Skeletal muscle tissue (tissue), 7 donors: ENCODE data around the gene PCLO.

DNA sequence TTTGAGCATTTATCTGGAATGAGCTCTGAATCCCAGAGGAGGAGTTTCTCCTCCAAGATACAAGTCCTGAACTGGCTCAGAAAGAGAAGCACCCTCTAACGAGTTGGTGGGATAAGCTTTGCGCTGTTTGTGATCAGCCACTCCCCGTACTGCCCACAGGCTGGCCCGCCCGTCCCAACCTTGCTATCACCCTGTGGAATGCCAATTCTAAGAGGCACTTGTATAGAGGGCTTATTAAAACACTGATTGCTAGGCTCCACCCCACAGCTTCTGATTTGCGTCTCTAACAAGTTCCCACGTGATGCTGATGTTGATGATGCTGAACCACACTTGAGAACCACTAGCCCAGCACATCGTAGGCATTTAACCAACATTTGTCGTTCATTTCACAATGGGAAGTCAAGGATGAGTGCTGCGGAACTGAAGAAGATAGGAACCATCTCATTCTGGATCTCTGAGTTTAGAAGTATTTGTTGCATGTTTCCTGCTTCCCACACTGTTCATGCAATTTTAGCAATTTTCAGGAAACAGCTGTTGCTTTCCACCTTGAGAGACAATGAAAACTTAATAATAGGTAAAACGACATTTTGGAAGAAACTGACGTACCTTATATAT, 12.7 kb upstream of the GSAP start:
- PRO-cap, 3 experiments, result no peak in any of the 3 experiments
- RAMPAGE, long total RNA, result no peak
- RRBS, 2 experiments, result no CpG with 5 or more reads among the region's 12 CpGs

DNA sequence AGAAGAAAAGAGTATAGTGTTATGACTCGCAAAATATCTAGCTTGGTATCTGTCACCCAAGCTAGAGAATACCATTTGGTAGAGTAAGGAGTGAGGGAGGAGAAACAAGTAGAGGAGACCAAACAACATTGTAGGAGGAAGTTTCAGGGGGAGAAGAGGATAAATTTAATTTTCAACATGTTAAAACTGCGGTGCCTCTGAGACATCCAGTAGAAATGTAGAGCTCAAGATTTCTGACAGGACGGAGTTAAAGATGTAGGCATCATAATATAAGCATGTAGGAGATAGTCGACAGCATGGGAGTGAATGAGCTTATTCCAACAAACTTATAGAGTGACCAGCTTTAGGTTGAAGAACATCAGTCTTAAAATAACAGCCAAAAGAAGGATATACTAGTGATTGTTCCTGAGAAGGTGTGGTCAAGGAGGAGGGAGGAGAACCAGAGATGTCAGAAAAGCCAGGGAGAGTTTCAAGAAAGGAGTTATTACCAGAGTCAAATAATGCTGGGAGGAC, 5.6 kb downstream of the PTPN12 start:
- PRO-cap, 3 experiments, result no peak in any of the 3 experiments
- RAMPAGE, long total RNA, result no peak
- RRBS, 2 experiments, result no CpG with 5 or more reads among the region's 4 CpGs

DNA sequence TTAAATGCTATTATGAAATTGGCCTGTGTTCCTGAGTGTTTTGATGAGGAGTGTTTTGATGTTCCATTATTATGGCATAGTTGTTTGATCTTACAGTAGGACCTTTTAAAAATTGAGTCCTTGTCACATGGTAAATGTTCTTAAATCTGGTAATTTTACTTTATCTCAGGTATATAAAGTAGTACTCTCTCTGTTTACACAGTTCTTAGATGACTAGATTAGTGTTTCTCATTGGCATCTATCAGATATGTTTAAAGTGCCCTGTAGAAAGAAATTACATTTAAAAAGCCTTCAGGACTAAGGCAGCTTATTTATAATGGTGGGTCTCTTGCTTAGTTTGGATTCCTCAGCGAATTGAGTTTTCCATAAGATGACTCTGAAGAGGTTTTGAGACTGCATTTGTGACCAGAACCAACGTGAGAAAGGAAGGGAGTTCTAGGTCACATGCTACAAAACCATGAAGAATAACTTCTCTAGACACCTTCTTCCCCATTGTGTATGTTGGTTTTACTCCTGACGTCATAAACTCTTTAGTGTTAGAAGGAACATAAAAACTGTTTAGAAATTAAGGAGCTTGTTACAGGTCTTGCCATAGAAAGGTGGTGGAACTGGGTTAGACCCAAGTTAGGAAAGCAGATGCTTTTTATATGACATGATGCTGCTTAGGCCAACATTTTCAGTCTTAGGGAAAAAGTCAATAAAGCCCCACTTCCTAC, 11.0 kb downstream of the PTPN12 start:
- PRO-cap, 3 experiments, result no peak in any of the 3 experiments
- RAMPAGE, long total RNA, result no peak
- RRBS, 2 experiments, result no CpG with 5 or more reads among the region's 3 CpGs

GRCh38 chr7:77696530-77697400, 506 bp downstream of the RSBN1L start:
- PRO-cap, 3 experiments, result peak in 2 of 3 experiments; most common plus-strand start chr7:77696848 (in 1); most common minus-strand start chr7:77696828 (in 1)
- RAMPAGE, long total RNA, result no peak
- RRBS, 2 experiments, result 1 to 2% methylated on average over 16 to 18 of the region's 69 CpGs

DNA sequence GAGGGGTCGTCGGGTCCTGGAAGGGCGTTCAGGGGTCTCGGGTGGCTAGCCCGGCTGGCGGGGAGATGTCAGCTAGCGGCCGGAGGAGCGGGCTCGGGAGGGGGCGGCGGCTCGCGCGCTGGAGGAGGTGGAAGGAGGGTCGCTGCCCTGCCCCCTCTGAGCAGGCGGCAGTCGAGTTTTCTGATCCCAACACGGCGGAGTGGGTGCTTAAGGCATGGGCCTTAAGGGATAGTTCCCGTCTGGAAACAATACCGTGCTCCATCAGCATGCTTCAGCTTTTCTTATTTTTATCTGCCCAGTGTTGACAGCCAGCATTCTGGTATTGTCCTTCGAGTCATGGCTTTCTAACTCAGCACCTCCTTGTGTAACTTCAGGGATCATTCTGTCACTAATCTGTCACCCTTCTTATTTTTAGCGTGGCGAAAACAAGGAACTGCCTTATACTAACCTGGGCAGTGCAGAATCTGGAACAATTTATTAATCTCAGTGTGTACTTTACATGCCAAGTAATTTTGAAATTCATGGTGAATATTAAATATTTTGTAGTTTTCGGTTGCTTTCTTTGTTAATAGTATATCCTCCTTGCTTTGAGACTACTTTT, 1.2 kb upstream of the TMEM60 start:
- PRO-cap, 3 experiments, result peak in 3 of 3 experiments; most common plus-strand start position 408 of the sequence (in 1); most common minus-strand start position 182 of the sequence (in 2)
- RAMPAGE, long total RNA, result no peak
- RRBS, 2 experiments, result no CpG with 5 or more reads among the region's 26 CpGs

DNA sequence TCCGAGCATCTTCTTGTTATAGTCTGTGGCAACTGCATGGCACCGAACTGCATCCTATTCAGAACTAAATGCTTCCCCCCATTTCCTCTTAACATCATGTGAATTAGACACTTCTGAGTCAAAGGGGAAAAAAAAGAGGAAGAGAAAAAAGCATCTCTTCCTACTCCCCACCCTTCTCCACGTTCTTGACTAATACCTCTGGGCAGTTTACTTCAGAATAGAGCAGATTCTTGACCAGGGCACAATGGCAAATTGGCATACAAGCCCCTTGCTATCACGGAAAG, 683.7 kb downstream of the MAGI2 start:
- PRO-cap, 3 experiments, result no peak in any of the 3 experiments
- RAMPAGE, long total RNA, result no peak
- RRBS, 2 experiments, result no CpG with 5 or more reads among the region's 4 CpGs

GRCh38 chr7:78953234-78953808, 500.1 kb downstream of the MAGI2 start:
- PRO-cap, 3 experiments, result no peak in any of the 3 experiments
- RAMPAGE, long total RNA, result no peak
- RRBS, 2 experiments, result no CpG with 5 or more reads among the region's 4 CpGs

GRCh38 chr7:79191449-79192065, 261.9 kb downstream of the MAGI2 start:
- PRO-cap, 3 experiments, result no peak in any of the 3 experiments
- RAMPAGE, long total RNA, result no peak
- RRBS, 2 experiments, result no CpG with 5 or more reads among the region's 1 CpG

- PRO-cap, 3 experiments, result no peak in any of the 3 experiments
- RAMPAGE, long total RNA, result no peak
- RRBS, 2 experiments, result no CpG with 5 or more reads among the region's 2 CpGs
Observed at GRCh38 chr7:80481196-80481779, 30.6 kb downstream of the GNAT3 start.

DNA sequence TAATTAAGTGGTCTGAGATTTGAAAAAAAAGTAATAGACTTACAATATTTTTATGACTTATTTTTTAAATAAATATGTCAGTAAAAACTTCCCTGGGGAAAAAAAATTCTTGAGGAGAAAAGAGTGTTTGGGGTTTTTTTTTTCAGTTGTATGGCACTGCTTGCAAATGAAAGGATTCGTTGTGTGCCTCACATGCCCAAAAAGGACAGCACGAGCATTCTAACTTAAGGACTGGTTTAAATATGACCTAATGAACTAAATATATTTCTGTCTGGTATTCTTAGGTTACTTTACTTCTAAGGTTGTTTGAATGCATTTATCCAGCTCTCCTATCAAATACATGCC, 1.0 kb upstream of the CD36 start:
- PRO-cap, 3 experiments, result peak in 1 of 3 experiments; most common plus-strand start position 293 of the sequence (in 1); most common minus-strand start position 185 of the sequence (in 1)
- RAMPAGE, long total RNA, result no peak
- RRBS, 2 experiments, result no CpG with 5 or more reads among the region's 2 CpGs

- PRO-cap, 3 experiments, result no peak in any of the 3 experiments
- RAMPAGE, long total RNA, result no peak
- RRBS, 2 experiments, result no CpG with 5 or more reads among the region's 10 CpGs
Observed at GRCh38 chr7:80645872-80647026, 7.8 kb downstream of the CD36 start.

- PRO-cap, 3 experiments, result no peak in any of the 3 experiments
- RAMPAGE, long total RNA, result no peak
- RRBS, 2 experiments, result no CpG with 5 or more reads among the region's 14 CpGs
Observed at GRCh38 chr7:80735226-80735745, 96.8 kb downstream of the CD36 start.

GRCh38 chr7:82213772-82214211, 229.8 kb downstream of the CACNA2D1 start:
- PRO-cap, 3 experiments, result no peak in any of the 3 experiments
- RAMPAGE, long total RNA, result no peak

DNA sequence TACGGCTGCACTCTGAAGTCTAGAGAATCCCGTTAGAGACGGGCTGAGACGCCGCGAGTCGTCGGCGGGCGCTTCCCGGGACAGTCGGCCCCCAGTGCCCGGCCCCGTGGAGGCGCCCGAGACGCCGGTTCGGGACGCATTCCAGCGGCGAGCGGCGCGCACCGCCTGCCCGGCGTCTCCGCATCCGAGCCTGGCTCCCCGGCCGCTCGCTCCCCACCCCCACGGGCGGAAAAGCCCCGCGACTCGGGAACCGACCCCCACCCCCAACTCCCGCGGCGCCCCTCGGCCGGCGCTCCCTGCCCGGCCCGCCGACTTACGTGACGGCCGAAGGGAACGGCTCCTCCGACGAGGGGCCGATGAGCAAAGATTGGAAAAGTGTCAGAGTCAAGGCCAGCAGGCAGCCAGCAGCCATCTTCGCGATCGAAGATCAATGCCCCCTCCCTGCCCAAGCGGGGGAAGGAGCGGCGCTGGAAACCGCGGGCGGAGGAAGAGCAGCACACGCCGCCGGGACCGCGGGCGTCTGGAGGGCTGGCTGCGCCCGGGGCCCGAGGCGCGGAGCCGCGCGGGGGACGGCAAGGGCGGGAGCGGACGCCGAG, 431 bp downstream of the CACNA2D1 start:
- PRO-cap, 3 experiments, result peak in 3 of 3 experiments; most common plus-strand start position 56 of the sequence (in 2); most common minus-strand start position 522 of the sequence (in 3)
- RAMPAGE, long total RNA, result no peak
- RRBS, 2 experiments, result 2 to 3% methylated on average over 20 to 28 of the region's 83 CpGs

DNA sequence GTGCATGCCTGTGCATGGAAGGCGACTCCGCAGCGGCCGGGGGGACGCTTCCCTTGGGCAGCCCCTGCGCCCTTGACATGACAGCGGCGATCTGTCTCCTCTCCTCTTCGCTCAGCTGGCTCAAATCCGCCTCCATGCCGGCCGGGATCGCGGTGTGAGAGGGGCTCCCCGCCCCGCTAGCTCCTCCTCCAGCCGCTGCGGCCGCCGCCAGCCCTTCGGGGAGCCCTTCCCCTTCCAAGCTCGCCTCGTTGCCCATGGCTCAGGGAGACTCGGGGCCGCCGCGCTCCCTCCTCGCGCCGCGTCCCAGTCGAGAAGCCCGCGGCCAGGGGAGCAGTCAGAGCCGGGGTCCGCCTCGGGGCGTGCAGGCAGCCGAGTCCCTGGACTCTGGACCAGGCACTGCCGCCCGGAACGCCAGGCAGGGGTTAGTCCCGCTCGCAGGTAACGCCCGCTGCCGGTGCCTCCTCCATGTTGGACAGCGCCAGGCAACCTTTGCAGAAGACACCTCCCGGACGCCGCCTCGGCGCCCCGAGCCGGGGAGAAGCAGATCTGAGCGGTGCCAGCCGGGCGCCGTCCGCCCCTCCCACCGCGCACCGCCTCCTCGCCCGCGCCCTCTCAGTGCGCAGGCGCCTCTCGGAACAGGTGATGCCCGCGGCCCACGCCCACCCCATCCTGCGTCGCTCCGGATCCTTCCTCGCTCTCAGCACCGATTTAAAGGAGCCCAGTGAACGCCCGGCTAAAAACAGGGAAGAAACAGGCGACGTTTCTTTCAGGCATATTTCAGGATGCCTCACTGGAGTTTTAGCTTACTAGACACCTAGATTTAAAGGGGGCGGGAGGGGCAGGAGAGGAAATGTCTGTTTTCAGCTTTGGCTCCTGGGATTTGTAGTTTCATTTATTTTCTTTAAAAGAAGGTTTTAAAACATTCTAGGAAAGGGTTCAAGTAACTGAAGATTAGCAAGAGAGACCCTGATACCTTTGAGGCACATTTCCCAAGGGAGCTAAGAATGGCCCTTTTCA, at the start of gene PCLO:
Gene PCLO (minus strand): TSS at position 548 of the 1,017 bp plus-strand sequence.
- PRO-cap, 3 experiments, result no peak in any of the 3 experiments
- RAMPAGE, long total RNA, result no peak
- RRBS, 2 experiments, result 2% methylated on average over 38 to 40 of the region's 82 CpGs

DNA sequence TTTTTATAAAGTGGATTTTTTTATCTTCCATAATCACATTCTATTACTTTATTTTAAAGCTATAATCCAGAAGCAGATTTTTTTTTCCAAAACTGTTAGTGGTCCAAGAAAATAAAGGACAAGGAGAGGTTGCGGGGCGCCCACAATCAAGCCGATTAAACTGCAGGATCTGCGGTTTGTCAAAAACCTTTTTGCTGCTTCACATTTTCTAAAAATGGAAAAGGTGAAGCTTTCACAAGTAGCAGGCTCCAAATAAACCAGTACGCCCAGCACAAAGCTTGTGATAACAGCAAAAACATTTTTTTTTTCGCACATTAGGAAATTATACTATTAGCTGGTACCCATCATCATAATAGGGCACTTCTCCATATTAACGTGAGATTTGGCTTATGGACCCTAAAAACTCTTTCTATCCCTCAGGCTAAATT, 122.1 kb upstream of the SEMA3A start:
- PRO-cap, 3 experiments, result no peak in any of the 3 experiments
- RAMPAGE, long total RNA, result no peak
- RRBS, 2 experiments, result no CpG with 5 or more reads among the region's 7 CpGs

DNA sequence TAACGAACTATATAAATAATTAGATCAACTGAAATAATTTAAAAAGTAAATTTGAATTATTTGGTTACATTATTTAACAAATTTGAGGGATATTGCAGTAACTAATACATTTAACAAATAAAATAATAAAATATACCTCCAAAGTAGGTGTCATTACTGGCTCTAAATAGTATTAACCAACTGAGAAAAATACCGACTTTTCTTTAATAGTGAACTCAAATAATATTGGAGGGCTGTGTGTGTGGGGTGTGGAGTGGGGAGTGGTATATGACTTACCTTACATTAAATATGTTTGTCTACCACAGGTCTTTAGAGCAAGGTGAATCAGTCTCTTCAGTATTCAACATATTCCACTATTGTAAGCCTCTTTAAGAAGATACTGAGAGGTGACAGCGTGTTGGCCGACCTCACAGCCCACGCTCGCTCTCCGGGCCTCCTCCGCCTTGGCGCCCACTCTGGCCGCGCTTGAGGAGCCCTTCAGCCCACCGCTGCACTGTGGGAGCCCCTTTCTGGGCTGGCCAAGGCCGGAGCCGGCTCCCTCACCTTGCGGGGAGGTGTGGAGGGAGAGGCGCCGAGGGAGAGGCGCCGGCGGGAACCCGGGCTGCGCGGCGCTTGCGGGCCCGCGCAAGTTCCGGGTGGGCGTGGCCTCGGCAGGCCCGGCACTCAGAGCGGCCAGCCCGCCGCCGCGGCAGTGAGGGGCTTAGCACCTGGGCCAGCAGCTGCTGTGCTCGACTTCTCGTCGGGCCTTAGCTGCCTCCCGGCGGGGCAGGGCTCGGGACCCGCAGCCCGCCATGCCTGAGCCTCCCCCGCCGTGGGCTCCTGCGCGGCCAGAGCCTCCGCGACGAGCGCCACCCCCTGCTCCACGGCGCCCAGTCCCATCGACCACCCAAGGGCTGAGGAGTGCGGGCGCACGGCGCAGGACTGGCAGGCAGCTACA, 306.6 kb downstream of the SEMA3D start:
- PRO-cap, 3 experiments, result no peak in any of the 3 experiments
- RAMPAGE, long total RNA, result no peak
- RRBS, 2 experiments, result 95 to 98% methylated on average over 23 of the region's 59 CpGs

DNA sequence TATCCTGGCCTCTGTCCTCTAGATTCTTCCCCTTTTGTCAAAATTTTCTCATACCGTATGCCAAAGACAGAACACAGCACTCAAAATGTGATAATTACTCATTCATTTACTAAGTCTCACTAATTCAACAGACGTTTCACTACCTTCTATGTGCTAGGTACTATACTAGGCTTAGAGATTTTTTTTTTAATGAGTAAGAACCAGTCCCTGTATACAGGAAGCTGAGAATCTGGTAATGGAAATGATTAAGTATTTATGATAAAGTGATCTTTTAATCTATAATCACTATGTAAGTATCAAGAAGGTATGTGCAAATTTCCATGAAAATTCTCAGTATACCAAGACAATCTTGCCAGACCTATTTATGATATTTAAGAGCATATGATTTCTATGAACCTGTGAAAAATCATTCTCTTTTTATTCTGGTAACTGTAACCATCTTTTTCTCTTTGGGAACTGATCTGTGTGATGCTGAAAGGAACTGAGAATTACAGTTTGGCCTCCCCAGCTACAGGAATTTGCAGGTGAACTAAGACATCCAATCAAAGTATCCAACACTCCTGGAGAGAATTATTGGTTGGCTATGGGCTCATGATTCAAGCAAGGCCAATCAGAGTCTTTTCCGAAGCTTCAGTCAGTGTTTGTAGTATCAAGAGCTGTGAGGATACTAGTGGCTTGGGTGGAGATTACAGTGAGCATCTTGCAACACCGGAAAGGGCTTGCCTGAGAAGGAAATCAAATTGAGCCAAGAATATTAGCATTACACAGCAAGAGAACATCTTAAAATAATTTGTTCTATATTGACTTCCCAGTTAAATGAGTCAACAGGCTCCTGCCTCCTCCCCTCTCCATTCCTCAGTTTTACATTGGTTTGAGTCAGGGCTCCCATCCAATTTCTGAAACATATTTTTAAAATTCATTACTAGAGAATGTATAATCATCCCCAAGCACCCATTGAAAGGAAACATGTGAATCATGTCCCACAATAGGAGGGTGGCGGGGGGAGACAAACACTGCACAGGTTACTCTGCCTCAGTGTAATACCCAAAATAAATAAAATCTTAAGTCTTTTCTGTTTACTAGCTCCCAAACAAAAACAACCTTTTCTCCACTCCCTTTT, 127.6 kb downstream of the ELAPOR2 start:
- PRO-cap, 3 experiments, result no peak in any of the 3 experiments
- RAMPAGE, long total RNA, result no peak
- RRBS, 2 experiments, result no CpG with 5 or more reads among the region's 5 CpGs

DNA sequence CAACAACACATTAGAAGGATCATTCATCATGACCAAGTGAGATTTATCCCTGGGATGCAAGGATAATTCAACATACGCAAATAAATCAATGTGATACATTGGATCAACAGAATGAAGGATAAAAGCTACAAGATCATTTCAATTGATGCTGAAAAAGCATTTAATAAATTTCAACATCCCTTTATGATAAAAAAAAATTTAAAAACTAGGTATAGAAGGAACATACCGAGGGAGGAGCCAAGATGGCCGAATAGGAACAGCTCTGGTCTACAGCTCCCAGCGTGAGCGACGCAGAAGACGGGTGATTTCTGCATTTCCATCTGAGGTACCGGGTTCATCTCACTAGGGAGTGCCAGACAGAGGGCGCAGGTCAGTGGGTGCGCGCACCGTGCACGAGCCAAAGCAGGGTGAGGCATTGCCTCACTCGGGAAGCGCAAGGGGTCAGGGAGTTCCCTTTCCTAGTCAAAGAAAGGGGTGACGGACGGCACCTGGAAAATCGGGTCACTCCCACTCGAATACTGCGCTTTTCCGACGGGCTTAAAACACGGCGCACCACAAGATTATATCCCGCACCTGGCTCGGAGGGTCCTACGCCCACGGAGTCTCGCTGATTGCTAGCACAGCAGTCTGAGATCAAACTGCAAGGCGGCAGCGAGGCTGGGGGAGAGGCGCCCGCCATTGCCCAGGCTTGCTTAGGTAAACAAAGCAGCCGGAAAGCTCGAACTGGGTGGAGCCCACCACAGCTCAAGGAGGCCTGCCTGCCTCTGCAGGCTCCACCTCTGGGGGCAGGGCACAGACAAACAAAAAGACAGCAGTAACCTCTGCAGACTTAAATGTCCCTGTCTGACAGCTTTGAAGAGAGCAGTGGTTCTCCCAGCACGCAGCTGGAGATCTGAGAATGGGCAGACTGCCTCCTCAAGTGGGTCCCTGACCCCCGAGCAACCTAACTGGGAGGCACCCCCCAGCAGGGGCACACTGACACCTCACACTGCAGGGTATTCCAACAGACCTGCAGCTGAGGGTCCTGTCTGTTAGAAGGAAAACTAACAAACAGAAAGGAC, 19.6 kb downstream of the ELAPOR2 start:
- PRO-cap, 3 experiments, result no peak in any of the 3 experiments
- RAMPAGE, long total RNA, result no peak
- RRBS, 2 experiments, result no CpG with 5 or more reads among the region's 37 CpGs

GRCh38 chr7:87056297-87056674, 3.2 kb downstream of the ELAPOR2 start:
- PRO-cap, 3 experiments, result no peak in any of the 3 experiments
- RAMPAGE, long total RNA, result no peak
- RRBS, 2 experiments, result no CpG with 5 or more reads among the region's 3 CpGs